AG09319 (cell line): ENCODE measurements around a stretch of chr22.

DNA sequence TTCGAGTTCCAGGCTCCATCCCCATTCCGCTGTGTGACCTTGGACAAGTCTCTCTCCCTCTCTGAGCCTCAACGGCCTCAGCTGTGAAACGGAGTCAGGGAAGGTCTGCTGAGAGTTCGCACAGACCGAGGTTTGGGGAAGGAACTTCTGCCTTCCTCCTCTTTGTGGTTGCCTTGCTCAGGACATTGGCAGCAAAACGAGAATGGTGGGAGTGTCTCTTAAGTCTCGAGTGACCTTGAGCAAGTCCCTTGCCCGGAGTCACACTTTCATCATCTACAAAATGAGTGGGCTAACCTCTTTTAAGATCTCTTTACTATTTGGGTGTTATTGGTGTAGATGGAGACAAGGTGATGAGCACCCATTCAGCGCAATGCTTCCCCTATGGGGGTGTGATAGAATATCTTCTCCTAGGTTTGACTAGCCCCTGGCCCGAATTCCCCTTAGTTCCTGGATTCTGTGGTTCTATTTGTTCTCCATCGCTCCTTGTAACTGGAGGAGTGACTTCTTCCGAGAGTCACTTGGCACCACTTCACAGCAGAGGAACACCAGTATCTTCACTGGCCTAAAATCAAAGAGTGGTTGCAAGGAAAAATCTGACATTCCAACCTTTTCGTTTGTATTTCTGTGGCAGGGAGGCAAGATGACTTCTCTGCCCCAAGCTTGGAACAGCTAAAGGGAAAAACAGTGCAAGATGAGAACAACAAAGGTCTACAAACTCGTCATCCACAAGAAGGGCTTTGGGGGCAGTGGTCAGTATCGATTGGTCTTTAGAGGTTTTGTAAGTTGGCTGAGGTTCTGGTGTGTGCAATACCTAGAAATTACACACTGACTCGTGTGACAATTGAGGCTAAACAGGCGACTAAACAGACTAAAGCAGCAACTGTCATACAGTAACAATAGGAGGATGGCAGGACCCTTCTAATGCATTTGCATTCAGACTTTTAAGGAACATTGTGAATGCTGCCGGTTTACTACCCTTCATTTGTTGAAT lies 707 bp downstream of the DEPDC5 start:
- RRBS: no CpG with 5 or more reads among the region's 19 CpGs

GRCh38 chr22:31917238-31917602 lies 27.1 kb upstream of the YWHAH start:
- RRBS: no CpG with 5 or more reads among the region's 7 CpGs

DNA sequence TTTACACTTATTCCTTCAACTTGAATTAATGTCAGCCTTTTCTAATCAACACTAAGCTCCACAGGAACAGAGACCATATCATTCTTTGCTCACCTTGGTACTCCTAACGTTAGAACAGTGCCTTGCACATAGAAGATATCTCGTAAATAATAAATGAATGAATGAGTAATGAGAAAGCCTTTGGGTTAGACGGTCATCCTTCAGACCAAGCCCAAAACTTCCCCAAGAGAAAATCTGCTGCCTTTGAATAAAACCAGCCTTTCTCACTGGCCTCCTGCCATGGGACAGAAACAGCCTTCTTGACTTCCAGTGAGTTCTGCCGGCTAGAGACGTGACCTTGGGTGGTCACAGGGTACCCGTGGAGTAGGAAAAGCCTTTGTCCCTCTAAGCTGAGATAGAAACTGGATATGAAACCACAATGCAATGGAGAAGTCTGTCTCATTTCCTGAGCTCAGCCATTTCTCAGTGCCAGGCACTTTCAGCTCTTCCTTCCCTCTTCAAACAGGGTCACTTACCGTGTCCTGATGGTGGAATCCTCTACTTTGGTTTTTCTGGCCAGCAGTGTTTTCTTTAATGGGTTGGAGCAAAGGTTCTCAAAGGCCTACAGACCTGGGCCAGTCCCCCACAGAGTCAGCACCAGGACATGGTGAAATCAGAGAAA lies 21.2 kb upstream of the YWHAH start:
- RRBS: no CpG with 5 or more reads among the region's 7 CpGs

DNA sequence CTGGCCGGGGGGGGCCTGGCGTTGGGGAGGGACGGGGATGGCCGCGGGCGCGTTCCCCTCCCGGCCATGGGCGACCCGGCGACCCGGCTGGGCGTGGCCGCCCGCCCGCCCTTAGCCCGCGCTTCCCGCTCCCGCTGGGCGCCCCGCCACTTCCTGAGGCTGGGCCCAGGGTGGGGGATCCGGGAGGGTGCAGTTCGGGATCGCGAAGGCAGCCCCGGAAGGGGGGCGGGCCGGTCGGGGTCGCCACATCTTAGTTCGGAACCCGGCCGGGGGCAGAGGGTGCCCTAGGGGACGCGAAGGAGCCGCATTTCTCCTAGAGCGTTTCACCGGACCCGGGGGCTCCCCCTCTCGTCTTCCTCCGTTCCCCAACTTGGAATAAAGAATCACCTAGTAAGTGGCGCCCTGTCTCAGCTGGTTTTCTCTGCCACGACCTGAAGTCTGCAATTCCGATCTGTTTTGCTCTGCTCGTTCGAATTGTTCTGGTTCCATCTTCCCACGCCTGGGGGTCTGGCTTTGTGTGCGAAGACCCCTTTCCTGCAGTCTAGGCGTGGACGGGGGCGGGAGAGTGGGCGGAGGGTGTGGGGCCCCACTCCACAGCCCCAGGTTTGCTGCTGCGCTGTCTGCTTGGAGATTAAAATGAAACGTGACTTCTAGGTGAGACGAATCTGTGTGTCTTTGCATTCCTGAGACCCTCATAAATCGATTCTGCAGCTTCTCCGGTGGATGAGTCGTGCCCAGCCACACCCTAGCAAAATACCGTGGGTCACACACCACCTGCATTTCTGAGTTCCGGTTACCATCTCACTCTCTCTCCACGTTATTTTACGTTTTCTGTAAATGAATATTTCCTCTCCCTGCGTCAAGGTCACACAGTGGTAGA lies 751 bp downstream of the YWHAH start:
- RRBS: 4% methylated on average over 28 of the region's 64 CpGs

DNA sequence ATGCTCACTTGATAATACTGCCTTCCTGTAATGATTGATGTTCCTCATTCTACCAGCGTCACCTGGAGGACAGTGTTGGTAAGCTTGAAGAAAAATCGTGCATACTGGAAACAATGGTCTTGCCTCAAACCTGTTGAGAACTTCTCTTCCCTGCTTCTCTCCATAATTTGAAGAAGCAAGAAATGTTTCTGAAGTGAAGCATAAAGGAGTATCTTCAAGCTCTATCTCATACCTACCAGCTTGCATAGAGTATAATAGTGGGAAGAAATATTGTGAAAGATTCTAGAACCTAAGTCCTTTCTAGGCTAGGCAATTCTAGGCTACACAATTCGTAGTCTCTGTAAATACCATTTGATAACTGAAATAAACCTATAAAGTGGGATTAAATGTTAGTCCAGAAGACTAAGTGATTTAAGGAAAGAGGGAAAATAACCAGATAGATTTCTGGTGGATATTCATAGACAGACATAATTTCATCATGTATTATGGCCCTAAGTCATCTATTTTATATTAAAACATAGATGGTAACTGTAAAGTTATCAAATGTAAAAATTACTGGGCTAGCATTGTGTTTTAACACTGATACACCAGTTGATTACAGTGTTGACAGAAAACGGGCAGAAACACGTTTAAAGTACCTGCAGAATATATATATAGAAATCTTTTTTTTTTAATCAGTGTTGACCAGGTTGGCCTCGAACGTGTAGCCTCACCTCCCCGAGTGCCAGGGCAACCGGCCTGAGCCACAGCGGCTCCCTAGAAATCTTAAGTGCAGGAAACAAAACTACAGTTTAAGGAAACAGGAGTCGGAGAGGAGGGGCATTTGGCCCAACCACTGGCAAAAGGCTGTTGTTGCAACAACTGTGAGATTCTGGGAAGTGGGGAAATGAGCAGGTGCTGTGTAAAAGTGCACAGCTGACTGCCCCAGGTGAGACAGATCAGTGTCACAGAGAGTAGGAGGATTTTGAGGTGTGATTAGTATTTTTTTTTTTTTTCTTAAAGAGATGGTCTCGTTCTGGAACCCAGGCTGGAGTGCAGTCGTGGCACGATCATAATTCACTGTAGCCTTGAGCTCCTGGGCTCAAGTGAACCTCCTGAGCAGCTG lies 3.4 kb downstream of the YWHAH start:
- RRBS: no CpG with 5 or more reads among the region's 14 CpGs

GRCh38 chr22:32082821-32083129 lies 39.7 kb downstream of the SLC5A1 start:
- RRBS: no CpG with 5 or more reads among the region's 6 CpGs

DNA sequence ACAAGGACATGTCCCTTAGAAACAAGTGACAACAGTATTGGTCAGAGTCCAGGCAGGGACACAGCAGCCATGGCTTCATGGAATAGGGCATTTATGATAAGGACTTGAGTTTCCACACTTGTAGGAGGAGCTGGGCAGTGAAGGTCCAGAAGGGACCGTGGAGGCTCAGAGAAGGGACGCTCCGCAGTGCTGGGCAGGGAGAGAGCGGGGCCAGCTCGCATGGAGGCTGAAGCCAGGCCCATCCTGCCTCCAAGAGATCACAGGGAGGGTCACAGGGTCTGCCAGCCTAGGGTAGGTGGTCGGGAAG lies 22.9 kb upstream of the RFPL3 start:
- RRBS: no CpG with 5 or more reads among the region's 6 CpGs

GRCh38 chr22:32489108-32489801 lies 14.6 kb downstream of the FBXO7 start:
- RRBS: no CpG with 5 or more reads among the region's 5 CpGs

GRCh38 chr22:32591577-32592043 lies 117.0 kb downstream of the FBXO7 start:
- RRBS: no CpG with 5 or more reads among the region's 9 CpGs

- RRBS: no CpG with 5 or more reads among the region's 6 CpGs
Observed at GRCh38 chr22:32622416-32623075, 147.9 kb downstream of the FBXO7 start.

GRCh38 chr22:32680113-32680636 lies 121.3 kb upstream of the TIMP3 start:
- RRBS: no CpG with 5 or more reads among the region's 2 CpGs

DNA sequence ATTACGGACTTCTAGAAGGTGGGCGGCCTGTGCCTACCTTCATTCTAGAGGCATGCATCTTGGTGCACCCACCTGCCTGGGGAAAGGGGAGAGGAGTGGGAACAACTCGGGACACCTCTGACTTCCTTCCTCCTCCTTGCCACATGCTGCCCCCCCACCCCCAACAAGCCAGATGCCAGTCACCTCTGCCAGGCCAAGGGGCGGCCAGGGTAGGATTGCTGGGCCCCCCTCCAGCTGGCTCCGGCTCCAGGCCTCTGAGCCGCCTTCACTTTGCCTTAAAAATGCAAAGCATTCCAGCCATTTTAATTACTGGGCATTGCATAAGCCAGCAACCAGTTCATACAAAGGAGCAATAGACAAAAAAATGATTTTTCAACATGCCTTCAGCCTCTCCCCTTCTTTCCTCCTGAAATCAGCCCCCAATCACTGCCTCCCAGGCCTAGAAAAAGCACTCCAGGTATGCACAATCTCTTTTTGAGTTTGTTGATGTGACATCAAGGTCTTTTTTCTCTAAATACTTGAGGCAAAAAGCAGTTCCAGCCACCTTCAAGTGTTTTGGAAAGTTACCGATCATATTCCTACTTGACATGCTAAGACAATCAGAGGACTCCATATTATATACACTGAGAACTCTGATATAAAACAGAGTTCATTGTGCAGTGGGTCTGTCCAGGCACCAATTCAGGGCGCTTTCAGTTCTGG lies 12.5 kb upstream of the TIMP3 start:
- RRBS: no CpG with 5 or more reads among the region's 8 CpGs

DNA sequence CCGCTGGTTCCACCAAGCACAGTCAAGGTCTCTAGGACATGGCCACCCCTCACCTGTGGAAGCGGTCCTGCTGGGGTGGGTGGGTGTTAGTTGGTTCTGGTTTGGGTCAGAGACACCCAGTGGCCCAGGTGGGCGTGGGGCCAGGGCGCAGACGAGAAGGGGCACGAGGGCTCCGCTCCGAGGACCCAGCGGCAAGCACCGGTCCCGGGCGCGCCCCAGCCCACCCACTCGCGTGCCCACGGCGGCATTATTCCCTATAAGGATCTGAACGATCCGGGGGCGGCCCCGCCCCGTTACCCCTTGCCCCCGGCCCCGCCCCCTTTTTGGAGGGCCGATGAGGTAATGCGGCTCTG lies 267 bp upstream of the TIMP3 start:
- RRBS: 2% methylated on average over 12 of the region's 26 CpGs

GRCh38 chr22:32815448-32816216 lies 14.1 kb downstream of the TIMP3 start:
- RRBS: no CpG with 5 or more reads among the region's 8 CpGs

DNA sequence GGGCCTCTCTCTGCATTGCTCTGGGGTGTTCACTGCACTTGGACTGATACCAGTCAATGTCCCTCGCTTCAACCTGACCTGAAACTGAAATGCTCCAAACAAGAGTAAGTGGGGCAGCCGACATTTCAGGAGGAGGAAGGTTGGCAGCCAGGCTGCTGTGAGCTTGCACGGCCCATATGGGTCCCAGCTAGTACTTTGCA lies 28.3 kb downstream of the TIMP3 start:
- RRBS: no CpG with 5 or more reads among the region's 3 CpGs

DNA sequence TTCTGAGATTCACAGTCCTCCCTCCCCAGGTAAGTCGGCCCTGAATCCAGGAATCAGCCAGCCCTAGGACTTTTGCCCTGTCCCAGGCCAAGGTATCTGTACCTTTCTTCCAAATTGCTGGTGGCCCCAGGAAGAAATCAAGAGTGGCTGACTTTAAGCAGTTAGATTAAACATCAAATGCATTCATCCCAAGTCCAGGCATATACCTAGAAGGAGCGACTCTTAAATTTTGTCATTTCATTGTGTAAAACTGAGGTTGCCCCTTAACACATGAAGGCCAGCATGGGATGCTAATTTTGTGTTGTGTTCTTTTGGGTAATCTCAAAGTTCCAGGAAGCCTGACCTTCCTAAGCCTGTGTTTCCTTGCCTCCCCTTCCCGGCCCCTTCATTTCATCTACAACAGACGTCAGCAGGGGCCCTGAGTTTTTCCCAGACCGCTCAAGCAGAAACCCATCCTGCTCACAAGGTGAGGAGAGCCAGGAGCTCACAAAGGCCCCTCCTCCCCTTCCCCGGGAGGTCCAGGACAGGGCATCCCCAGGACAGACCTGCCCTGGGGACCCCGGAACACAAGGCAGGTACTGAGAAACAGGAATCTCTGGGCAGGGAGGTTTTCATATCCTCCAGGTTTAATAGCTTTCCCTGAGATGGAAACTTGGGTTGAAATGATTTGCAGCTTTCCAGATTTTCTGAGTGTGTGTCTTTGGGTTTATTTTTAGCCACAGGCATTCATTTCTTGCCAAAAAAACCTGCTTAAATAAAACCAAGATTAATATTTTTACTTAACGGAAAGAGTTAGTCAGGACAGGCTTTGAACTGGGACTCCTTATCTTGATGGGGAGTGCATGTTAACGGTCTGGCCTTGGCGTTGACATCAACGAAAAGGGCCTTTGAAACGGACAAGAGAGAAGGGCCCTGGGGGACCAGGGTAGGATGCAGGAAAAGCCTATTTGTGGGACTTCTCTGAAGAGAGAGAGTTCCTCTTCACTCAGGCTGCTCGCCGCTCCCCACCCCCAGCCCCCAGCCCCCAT lies 38.3 kb downstream of the TIMP3 start:
- RRBS: 85% methylated on average over 2 of the region's 14 CpGs

DNA sequence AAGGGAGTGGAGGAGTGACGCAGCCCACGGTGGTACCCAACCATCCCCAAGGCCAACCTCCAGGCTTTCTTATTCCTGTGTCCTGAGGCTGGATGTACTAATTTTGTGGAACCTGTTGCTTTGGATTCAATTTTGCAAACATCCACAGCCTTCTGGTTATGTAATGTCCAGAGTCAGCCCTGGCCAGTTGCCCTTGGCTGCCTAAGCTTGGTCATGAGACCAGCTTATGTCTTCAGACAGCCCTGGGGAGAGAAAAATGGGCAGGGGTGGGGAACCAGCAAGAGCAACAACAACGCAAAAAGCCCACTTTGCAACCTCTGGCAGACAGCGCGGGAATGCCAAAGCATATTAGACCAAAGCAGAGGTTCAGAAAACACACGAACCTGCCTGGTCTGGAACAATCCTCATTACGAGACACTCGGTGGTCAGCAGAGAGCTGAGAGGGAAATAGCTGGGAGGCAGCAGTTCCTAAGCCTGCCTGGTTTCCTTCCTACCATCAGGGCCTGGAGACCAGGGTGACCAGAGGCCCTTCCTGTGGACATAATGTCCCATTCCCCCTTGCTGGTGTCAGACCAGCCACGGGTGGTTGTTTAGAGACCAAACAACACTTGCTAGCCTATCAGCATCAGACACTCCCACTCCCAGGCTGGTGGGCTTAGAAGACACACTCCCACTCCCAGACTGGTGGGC lies 49.5 kb downstream of the TIMP3 start:
- RRBS: no CpG with 5 or more reads among the region's 9 CpGs

- RRBS: 48% methylated on average over 4 of the region's 12 CpGs
Observed at GRCh38 chr22:32859163-32860157, 58.0 kb downstream of the TIMP3 start.

GRCh38 chr22:32861740-32862868 lies 60.6 kb downstream of the TIMP3 start:
- RRBS: no CpG with 5 or more reads among the region's 10 CpGs

DNA sequence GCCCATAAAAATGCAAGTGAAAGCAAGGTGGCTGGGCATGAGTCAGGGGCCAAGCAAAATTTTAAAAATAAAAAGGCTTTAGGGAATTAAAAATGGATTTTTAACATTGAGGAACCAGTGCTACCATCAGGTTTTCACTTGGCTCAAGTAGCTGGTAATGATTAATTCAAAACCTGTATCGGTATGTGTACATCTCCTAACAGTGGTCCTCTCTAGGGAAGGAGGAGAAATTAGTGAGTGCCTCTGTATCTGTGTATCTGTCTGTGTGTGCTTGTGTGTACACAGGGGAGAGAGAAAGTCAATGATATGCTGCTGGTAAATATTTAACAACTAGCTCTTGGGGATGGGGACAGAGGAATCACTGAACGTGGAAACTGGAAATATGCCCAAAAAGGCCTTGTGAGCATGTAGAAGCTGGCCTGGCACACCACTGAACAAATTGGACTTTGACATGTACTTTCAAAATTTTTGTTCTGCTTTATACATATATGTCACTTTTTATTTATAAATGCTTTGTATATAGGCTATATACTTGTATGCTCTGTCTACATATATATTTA lies 214.0 kb upstream of the SYN3 start:
- RRBS: no CpG with 5 or more reads among the region's 2 CpGs